A172 (cell line): ENCODE data around the genes GLT8D2 and C12orf75.

DNA sequence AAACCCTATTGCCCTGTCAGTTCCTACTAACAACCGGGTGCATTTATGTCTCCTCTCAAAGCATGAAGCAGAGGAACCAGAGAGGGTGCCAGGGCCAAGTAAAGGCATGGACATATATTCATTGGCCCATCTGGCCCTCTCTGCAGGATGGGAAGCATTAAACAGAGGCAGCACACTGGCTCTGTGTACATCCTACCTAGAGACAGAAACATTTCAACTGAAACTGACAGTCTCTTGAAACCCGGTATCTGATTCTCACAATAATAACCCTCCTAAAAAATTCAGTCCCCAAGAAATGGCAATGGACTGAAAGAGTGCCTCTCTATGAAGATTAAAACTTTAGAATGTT lies 6.8 kb upstream of the STAB2 start:
- RAMPAGE, long total RNA, result no peak

- RAMPAGE, long total RNA, result no peak
Measured at GRCh38 chr12:103799627-103800298, 41.3 kb downstream of the NT5DC3 start.

- RAMPAGE, long total RNA, result no peak
Measured at GRCh38 chr12:103929066-103929806, 974 bp upstream of the HSP90B1 start.

- RAMPAGE, long total RNA, result no peak
Measured at GRCh38 chr12:103942018-103942963, 12.1 kb downstream of the HSP90B1 start.

- RAMPAGE, long total RNA, result no peak
Measured at GRCh38 chr12:104049526-104050469, at the start of gene GLT8D2. GLT8D2 (minus strand) TSS chr12:104050187.

DNA sequence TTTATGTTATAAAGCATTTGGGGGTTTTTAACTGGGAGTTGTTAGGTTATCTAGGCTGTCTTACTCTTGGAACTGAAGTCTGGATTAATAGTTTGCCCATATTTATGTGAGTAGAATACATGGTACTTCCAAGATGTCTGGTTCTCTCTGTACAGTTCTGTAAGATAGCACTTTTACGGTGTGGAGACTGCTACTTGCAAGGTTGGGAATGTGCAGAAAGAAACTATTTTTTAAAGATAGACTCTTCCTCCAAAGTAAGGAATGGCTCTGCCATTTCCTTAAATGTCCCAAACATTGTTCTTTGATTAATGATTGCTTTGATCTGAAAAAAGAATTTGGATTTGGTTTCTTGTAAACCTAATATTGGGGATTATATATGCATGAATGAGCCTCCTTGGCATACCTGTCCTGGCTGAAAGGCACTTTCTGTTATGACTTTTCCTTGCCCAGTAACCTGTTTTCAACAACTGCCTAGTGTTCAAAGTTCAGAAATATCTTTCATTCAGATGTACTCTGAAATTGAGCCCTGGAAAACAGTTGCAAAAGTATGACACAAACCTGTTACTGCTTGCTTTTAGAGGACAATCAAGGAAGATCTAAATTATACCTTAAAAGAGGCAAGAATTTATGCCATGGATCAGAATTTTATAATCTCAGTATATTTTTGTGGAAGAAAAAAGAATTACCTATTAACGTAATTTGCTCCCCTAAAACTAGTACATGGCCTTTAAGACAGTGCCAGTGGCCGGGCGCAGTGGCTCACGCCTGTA lies 23.3 kb downstream of the NFYB start:
- RAMPAGE, long total RNA, result no peak

- RAMPAGE, long total RNA, result no peak
Measured at GRCh38 chr12:104358810-104359279, 55.3 kb downstream of the EID3 start.

DNA sequence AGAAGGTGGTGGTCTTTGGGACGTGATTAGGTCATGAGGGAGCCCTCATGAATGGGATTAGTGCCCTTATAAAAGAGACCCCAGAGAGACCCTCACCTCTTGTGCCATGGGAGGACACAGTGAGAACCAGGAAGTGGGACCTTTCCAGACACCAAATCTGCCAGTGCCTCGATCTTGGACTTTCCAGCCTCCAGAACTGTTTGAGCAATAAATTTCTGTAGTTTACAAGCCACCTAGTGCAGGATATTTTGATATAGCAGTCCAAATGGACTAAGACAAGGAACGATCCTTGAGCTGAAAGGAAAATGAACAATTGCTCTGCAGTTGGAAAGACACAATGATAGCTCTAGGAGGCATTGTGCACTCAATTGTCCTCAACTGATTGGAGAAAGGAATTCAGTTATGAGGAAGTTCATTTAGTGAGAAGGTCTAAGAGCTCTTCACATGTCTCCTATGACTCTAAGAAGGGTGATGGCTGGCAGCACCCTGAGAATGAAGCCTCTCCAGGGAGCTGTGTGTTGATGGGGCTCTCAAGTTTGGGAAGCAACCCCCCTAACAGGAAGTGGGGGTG lies 20.9 kb downstream of the CHST11 start:
- RAMPAGE, long total RNA, result no peak

DNA sequence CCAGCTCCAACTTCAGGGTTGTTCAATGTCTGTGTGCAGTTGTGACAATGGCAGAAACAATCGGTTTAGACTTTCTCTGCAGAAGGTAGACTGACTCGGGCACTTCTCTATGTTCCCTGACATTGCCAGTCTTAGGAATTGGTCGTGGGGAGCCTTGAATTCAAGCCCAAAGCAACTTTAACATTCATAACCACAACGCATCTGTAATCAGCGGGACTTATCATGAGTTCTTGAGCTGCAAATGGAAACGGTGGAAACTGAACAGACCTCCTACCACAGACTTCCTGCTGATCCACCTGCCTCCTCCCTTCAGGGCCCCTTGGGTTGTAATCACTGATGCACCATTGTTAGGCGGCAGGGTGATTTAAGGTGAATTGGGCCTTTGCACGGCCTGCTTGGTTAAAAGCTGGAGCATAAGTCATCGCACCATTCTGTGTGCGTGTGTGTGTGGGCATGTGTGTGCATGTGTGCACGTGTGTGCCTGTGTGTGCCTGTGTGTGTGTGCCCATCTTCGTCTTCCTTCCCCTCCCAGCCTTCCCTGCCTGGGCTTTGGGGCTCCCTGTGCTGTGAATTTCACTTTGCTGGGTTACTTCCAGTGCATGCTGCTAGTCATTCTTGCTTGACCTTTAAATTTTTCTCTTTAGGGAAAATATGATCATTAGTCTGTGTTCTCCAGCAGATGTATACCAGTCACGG lies 29.0 kb downstream of the CHST11 start:
- RAMPAGE, long total RNA, result no peak

DNA sequence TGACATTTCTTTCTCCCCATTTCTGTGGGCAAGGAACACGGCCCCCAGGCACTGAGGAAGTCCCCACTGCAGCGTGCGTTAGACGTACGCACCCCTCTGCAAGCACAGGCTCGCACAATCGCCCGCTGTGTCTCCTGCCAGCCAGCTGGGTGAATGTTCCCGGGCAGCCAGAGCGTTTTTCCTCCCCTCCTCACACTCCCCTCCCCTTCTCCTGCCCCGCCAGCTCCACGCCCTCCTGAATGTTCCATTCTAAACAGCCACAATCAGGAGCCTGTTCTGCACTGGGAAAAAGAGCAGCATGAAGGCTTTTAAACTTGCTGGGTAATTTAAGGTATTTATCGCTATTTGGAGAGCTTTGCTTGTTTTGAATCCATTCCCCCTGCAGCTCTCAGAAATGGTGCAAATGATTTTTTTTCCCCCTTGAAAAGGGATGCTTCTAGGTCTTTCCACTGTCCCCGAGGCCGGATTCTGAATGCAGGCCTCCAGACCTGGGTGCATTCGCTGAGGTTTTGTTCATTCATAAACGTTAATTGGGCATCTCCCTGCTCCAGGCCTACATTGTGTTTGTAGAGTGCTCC lies 212.4 kb downstream of the CHST11 start:
- RAMPAGE, long total RNA, result no peak

GRCh38 chr12:104724280-104724513 lies 233.9 kb downstream of the SLC41A2 start:
- RAMPAGE, long total RNA, result no peak

DNA sequence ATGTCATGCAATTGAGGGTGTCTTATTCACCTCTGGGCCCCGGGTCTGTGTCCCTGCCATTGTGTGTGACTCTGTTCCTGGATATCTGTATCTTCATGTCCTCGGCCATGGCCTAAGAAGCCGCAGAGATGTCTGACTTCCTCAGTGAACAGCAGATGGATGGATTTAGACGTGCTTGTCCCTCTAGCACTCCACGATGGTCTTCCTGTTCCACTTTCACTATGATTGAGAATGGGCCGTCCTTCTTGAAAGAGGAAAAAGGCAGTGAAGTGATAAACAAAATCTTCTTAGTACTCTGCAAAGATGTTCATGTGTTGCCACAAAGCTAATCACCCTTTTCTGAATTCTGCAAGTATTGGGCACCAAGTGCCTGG lies 217.4 kb downstream of the SLC41A2 start:
- RAMPAGE, long total RNA, result no peak

GRCh38 chr12:104756694-104757486 lies 201.2 kb downstream of the SLC41A2 start:
- RAMPAGE, long total RNA, result no peak

GRCh38 chr12:105198632-105199795 lies 37.0 kb downstream of the APPL2 start:
- RAMPAGE, long total RNA, result no peak

DNA sequence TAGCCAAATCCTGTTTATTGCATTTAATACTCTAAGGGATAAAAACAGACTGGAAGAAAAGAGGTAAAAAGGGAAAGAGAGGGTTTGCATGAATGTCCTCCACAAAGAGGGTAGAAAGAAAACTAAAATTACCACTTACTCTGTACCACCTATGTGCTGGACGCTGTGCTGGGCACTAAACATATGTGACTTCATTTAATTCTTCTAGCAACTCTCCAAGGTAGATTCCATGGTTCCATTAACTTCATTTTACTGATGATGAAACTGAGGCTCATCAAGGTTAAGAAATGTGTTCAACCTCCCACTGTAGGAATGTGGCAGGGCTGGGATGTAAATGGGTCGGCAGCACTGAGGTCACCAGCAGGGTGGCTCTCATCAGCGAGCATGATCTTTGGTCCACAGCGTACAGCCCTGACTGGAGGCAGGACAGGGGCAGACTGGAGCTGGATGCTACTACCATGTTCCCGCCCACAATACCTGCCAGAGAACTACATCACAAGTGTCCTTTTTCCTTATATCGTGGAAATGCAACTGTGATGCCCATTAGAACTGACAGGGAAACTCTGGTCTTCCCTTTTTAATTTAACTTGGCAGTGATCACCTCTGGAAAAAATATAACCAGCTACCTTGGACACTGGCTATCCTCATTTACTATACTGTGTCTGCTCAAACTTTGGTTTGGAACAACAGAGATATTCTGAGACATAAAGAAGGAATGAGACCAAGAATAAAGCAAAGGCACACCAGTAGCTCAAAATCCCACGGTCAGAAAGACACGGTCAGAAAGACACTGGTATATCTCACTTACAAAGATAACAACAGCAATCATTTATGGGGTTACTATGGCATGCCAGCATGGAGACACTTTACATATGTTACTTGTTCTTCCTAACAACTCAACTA lies 4.5 kb downstream of the APPL2 start:
- RAMPAGE, long total RNA, result no peak

GRCh38 chr12:105330040-105331308 lies at the start of gene C12orf75:
C12orf75 (plus strand) TSS chr12:105330691.
- RAMPAGE, long total RNA, result start-site peak on the plus strand at chr12:105330840-105330901, 1,628 and 2,572 reads in 2 replicates

GRCh38 chr12:105672484-105672887 lies 342.0 kb downstream of the C12orf75 start:
- RAMPAGE, long total RNA, result no peak

GRCh38 chr12:106037883-106038318 lies 100.9 kb downstream of the NUAK1 start:
- RAMPAGE, long total RNA, result no peak

- RAMPAGE, long total RNA, result no peak
Measured at GRCh38 chr12:106080354-106080777, 58.4 kb downstream of the NUAK1 start.

GRCh38 chr12:106198148-106198539 lies 49.7 kb downstream of the CKAP4 start:
- RAMPAGE, long total RNA, result no peak